Pulmonary artery (tissue), 1 donor: ENCODE measurements around the genes CSRNP2, CELA1 and KRT6C.

DNA sequence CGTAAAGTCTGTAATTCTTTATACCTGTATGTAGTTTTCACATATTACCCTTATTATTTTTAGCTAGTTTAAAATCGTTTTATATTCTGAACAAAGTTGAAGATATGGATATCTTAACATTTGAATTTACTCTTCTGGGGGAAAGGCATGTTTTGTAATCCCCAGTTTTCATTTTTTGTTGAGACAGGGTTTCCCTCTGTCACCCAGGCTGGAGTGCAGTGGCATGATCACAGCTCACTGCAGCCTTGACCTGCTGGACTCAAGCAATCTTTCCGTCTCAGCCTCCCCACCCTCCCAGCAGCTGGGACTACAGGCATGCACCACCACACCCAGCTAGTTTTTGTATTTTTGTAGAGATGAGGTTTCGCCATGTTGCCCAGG lies 2.0 kb downstream of the METTL7A start:
- PRO-cap = no peak

GRCh38 chr12:50934273-50935056 lies 9.7 kb downstream of the METTL7A start:
- PRO-cap = no peak

DNA sequence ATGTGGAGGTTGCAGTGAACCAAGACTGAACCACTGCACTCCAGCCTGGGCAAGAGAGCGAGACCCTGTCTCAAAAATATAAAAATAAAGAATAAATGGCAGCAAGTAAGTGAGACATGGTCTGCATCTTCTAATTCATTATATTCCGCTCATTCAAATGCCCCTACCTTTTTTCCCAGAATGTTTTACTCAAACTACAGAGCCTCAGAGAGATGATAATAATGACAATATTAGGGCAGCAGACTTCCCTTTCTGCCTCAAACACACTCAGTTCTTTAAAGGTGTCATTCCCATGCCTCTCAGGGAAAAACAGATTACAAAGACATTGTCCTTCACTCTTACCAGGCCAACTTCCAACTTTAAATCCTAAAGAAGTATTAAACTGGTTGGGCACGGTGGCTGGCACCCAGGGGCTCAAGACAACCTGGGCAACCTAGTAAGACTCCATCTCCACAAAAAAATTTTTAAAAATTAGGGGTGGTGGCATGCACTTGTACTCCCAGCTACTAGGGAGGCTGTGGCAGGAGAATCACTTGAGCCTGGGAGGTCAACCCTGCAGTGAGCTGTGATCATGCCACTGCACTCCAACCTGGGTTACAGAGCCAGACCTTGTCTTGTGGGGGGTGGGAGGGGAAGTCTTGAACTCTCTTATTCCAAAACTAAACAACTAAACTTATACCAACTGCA lies 2.7 kb downstream of the SLC11A2 start:
- PRO-cap = no peak

DNA sequence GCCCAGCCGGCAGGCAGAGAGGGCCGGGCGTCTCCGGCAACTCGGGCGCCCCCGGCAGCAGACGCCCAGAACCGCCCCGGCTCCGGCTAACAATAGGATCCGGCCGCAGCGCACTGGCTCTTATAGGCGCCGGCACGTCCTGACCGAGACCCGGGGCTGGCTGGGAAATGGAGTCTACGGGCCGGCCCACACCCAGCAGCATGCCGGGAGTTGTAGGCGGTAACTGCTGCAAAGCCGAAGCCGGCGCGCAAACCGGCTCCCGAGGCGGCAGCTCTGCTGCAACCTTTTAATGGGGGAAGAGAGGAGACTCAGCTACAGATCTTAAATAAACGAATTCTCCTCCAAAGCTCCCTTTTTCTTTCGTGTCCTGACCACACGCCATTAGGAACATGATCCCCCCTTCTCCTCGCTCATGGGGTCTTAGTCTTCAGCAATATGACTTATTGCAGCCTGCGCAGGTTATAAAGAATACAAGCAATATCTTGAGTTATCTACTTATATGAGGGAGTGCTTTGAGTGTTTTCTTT lies at the start of gene CSRNP2:
CSRNP2 (minus strand) TSS at position 94 of the 527 bp plus-strand sequence.
- PRO-cap = unidirectional peak, minus-strand start at position 94 of the sequence; unidirectional peak, minus-strand start at position 141 of the sequence

- PRO-cap = no peak
These were observed 664 bp upstream of the SMAGP start for GRCh38 chr12:51270727-51271430.

GRCh38 chr12:51320499-51321036 lies 3.4 kb downstream of the BIN2 start:
- PRO-cap = no peak

GRCh38 chr12:51346443-51347051 lies at the start of gene CELA1:
CELA1 (minus strand) TSS chr12:51346679.
- PRO-cap = no peak

- PRO-cap = no peak
These were observed 5.0 kb downstream of the GALNT6 start for GRCh38 chr12:51386124-51386741.

GRCh38 chr12:51907561-51907759 lies 156 bp downstream of the ACVRL1 start:
- PRO-cap = no peak

DNA sequence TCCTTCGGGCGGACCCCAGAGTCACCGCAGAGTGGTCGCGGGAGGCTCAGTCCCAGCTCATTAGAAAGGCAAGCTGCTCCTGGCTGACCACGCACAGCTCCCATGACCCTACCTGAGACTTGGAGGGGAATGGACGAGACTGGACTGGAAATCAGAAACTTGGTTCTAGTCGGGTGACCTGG lies 347 bp downstream of the ACVRL1 start:
- PRO-cap = no peak

DNA sequence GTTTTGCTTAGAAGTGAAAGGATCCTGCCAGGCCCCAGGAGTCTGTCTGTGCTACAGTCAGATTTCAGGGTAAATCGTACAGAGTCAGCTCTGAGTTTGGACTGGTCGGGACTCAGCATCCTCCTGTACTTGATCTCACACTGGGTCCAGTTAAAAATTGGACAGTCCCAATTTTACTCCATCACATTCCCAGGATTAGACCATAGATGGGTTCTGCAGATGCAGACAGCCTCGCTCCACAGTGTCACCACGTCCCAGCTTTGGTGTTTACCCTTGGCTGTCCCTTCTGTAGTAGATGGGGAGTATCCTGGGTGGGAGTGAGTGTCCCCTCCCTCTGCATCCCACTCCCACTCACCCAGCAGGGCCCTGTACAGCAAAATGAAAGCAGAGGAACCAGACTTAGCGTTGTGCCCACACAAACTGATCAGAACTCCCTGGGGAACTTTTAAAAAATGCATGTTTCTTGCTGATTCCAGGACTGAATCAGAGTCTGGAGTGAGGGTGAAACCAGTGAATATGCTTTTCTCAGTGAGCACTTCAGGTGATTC lies 2.7 kb downstream of the ACVRL1 start:
- PRO-cap = no peak

DNA sequence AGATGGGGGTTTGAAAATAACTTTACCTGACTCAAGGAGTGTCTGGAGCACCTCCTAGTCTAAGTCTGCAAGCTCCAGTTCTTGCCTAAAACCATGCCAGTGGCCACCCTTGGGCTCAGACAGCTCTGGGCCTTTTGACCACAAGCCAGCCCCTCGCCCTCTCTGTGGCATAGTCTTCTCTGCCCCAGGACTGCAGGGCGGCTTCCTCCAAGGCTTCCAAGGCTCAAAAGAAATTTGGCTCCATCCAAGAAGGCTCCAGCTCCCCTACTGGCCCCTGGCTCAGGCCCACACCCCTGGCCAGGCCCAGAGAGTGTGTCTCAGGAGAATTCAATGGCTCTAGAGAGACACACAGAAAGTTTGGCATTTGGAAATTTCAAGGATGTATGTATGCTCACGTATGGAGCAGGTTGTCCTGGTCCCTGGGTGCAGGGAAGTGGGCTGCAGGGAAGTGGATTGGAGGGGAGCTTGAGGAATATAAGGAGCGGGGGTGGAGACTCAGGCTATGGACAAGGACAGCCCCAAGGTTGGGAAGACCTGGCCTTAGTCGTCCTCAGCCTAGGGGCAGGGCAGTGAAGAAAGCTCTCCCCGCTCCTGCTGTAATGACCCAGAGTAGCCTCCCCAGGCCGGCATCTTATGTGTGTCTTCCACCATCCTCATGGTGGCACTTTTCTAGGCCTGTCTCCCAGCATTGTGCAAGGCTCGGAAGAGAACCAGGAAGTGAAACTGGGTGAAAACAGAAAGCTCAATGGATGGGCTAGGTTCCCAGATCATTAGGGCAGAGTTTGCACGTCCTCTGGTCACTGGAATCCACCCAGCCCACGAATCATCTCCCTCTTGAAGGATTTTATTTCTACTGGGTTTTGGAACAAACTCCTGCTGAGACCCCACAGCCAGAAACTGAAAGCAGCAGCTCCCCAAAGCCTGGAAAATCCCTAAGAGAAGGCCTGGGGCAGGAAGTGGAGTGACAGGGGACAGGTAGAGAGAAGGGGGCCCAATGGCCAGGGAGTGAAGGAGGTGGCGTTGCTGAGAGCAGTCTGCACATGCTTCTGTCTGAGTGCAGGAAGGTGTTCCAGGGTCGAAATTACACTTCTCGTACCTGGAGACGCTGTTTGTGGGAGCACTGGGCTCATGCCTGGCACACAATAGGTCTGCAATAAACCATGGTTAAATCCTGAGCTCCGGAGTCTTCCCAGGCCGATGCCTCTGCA lies 15.3 kb downstream of the ACVRL1 start:
- PRO-cap = no peak

GRCh38 chr12:52022998-52023268 lies 16.2 kb downstream of the TAMALIN start:
- PRO-cap = unidirectional peak, plus-strand start at chr12:52023023

- PRO-cap = unidirectional peak, minus-strand start at chr12:52025544
These were observed 18.8 kb downstream of the TAMALIN start for GRCh38 chr12:52025382-52026196.

DNA sequence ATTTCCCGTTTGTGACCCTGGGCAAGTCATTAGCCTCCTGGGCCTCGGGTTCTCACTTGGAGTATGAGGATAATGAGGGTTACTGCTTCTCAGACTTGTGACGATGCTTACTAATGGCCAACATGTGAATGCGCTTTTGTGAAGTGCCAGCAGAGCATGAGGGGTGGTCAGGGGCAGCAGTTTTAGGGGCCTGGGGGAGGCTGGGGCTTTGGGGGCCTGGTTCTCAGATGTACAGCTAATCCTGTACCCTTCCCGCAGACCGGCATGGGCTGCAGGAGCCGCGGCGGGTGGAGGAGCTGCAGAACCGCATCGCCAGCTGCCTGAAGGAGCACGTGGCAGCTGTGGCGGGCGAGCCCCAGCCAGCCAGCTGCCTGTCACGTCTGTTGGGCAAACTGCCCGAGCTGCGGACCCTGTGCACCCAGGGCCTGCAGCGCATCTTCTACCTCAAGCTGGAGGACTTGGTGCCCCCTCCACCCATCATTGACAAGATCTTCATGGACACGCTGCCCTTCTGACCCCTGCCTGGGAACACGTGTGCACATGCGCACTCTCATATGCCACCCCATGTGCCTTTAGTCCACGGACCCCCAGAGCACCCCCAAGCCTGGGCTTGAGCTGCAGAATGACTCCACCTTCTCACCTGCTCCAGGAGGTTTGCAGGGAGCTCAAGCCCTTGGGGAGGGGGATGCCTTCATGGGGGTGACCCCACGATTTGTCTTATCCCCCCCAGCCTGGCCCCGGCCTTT lies 7.4 kb downstream of the NR4A1 start:
- PRO-cap = no peak

GRCh38 chr12:52217084-52217691 lies 15.9 kb upstream of the KRT7 start:
- PRO-cap = unidirectional peak, minus-strand start at chr12:52217240

- PRO-cap = no peak
These were observed 2.1 kb upstream of the KRT7 start for GRCh38 chr12:52230810-52231387.

- PRO-cap = unidirectional peak, minus-strand start at chr12:52244199
These were observed 11.1 kb downstream of the KRT7 start for GRCh38 chr12:52243798-52244804.

DNA sequence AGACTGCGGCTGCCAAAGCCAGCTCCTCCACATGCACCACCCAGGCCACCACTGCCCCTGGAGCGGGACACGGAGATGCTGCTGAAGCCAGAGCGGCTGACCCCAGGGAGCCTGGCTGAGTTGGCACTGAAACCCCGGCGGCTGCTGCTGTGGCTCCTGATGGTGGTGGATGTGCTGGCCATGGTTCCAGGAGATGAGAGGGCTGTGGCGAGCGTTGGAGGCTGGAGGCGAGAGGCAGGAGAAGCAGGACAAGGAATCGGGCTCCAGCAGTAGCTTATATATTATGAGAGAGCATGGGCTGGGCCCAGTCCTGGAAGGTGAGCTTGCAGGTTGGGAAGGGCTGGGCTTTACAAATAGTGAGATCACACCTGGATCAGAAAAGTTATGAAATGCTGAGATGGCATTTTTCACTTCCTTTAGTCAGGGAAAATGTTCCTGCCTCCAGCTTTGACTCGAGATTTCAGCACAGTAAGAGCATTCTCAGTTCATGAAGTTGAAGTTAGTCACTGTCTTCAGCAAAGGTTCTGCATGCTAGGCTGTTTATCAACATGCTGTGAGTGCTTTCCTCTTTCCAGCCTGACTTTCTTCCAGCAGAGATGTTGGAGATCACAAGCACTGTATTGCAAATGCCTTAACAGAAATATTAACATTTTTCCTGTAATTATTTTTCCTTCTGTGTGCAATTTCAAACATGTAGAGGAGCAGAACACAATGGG lies at the start of gene KRT6C:
KRT6C (minus strand) TSS at position 250 of the 716 bp plus-strand sequence.
- PRO-cap = no peak

- PRO-cap = no peak
These were observed 3.5 kb upstream of the KRT6A start for GRCh38 chr12:52496332-52497097.